SEM (cell line): ENCODE results near the genes GPR89B, H4C14, H2BC21 and OTUD7B.

GRCh38 chr1:147237323-147237915 is 5.1 kb upstream of the CHD1L start:
- PRO-cap = no peak

GRCh38 chr1:147284178-147284681 is 41.7 kb downstream of the CHD1L start:
- PRO-cap = no peak

GRCh38 chr1:147517734-147518115 is 23.6 kb upstream of the BCL9 start:
- PRO-cap = no peak

DNA sequence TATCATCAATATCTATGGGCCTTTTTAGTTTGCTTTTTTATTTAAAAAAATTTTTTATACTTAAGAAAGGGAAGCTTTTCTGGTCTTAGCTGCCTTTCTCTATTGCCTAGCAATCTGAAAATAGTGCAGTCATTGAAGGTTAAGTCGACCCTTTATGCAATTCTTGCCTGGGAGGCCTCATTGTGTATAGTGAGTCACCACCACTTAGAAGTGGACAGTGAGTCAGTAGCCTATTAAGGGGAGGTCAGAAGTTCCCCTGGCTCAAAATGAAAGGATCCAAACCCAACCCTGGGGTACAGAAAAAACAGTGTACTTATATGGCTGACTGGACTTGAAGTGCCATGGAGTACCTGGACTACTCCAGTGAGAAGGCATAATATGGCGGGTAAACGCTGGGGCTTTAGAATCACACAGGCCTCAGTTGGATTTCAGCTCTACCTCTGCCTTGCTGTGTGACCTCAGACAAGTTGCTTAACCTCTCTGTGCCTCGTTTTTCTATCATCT is 2.2 kb upstream of the BCL9 start:
- PRO-cap = no peak

DNA sequence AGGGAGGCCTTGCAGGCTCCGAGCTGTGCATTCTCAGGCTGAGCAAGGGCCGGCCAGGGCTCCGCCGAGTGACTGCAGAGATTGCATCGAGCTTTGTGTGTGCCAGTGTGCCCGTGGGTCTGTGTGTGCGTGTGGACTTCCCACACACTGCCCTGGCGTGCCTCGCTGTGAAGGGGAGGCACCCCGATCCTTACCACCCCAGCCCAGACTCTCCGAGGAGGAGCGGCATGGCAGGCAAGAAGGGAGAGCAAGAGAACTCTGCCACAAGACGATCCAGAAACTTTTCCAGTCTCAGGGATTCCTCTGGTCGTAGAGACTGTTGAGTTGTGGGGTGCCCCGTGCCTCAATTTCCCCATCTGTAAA is 717 bp downstream of the BCL9 start:
- PRO-cap = no peak

- PRO-cap = no peak
Measured at GRCh38 chr1:147542996-147543514, 1.8 kb downstream of the BCL9 start.

GRCh38 chr1:147648168-147648827 is 22.0 kb downstream of the ACP6 start:
- PRO-cap = no peak

DNA sequence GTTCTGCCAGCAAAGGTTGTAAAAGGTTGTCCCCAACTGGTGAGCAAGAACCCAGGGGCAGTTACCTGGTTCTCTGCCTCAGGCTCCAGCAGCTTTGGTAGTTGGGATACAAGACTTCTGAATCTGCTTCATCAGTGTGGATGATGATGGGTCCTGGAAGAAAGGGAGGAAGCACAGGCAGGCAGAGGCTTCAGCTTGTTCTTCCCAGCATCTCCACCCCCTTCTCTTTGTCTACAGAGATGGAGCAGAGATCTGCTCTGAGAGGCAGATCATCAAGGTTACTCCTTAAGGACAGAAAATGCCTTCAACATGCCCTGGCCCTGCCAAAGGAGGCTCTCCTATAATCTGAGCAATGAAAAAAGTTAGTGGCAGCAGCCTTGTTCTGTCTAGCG is 15.2 kb downstream of the ACP6 start:
- PRO-cap = no peak

GRCh38 chr1:147716775-147717463 is 43.5 kb downstream of the GJA5 start:
- PRO-cap = no peak

- PRO-cap = unidirectional peak, plus-strand start at chr1:147928451; bidirectional peak, plus-strand start at chr1:147928713, minus-strand start at chr1:147928710
Measured at GRCh38 chr1:147928196-147928942, at the start of gene GPR89B. GPR89B (plus strand) TSS chr1:147928420.

GRCh38 chr1:148372461-148373137 is 110.5 kb downstream of the PPIAL4G start:
- PRO-cap = no peak

GRCh38 chr1:148953327-148953691 is 109.1 kb downstream of the PDE4DIP start:
- PRO-cap = no peak

DNA sequence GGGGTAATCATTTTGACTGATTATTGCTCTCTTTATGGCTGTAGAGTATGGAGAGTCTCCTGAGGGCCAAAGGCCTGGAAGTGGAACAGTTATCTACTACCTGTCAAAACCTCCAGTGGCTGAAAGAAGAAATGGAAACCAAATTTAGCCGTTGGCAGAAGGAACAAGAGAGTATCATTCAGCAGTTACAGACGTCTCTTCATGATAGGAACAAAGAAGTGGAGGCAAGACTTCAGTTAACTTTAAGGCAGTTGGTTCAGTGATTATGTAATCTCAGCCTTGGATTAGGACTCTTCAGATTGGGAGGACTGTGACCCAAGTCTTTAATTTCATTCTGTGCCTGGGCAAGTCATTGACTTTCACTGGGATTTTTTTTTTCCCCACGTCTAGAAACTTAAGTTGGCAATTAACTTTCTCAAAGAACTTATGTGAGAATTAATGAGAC is 123.5 kb downstream of the PDE4DIP start:
- PRO-cap = no peak

- PRO-cap = no peak
Measured at GRCh38 chr1:149098264-149098707, 5.1 kb downstream of the NBPF9 start.

GRCh38 chr1:149162775-149163020 is 59.3 kb upstream of the NBPF9 start:
- PRO-cap = no peak

DNA sequence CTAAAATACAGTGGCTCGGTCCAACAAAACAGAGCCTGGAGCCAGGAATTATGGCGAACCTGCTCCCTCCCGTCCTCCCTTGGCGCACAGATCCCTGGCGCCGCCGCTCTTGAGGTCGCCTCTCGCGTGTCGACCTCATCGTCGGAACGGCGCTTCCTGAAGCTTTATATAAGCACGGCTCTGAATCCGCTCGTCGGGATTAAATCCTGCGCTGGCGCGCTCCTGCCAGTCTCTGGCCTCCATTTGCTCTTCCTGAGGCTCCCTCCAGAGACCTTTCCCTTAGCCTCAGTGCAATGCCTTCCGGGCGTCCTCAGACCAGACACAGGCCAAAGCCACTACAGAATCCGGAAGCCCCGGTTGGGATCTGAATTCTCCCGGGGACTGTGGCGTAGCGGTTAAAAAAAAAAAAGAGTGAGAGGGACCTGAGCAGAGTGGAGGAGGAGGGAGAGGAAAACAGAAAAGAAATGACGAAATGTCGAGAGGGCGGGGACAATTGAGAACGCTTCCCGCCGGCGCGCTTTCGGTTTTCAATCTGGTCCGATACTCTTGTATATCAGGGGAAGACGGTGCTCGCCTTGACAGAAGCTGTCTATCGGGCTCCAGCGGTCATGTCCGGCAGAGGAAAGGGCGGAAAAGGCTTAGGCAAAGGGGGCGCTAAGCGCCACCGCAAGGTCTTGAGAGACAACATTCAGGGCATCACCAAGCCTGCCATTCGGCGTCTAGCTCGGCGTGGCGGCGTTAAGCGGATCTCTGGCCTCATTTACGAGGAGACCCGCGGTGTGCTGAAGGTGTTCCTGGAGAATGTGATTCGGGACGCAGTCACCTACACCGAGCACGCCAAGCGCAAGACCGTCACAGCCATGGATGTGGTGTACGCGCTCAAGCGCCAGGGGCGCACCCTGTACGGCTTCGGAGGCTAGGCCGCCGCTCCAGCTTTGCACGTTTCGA is at the start of gene H4C14:
H4C14 (plus strand) TSS at position 581 of the 948 bp plus-strand sequence.
- PRO-cap = bidirectional peak, plus-strand start at position 581 of the sequence, minus-strand start at position 292 of the sequence

DNA sequence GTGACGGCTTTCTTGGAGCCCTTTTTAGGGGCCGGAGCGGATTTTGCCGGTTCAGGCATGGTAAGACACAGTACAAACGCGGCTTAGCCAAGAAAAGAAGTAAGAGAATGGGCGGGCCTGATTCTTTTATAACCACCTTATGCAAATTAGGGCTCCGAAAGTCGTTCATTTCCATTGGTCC is at the start of gene H2BC21:
H2BC21 (minus strand) TSS at position 101 of the 181 bp plus-strand sequence.
- PRO-cap = bidirectional peak, plus-strand start outside the sequence, minus-strand start at position 101 of the sequence

- PRO-cap = no peak
Measured at GRCh38 chr1:149947043-149947416, 10.4 kb upstream of the MTMR11 start.

GRCh38 chr1:150008627-150009260 is 1.8 kb downstream of the OTUD7B start:
- PRO-cap = no peak

- PRO-cap = no peak
Measured at GRCh38 chr1:150010118-150011381, at the start of gene OTUD7B. OTUD7B (minus strand) TSS chr1:150010726.